ENCODE measurements around a stretch of chr4.

DNA sequence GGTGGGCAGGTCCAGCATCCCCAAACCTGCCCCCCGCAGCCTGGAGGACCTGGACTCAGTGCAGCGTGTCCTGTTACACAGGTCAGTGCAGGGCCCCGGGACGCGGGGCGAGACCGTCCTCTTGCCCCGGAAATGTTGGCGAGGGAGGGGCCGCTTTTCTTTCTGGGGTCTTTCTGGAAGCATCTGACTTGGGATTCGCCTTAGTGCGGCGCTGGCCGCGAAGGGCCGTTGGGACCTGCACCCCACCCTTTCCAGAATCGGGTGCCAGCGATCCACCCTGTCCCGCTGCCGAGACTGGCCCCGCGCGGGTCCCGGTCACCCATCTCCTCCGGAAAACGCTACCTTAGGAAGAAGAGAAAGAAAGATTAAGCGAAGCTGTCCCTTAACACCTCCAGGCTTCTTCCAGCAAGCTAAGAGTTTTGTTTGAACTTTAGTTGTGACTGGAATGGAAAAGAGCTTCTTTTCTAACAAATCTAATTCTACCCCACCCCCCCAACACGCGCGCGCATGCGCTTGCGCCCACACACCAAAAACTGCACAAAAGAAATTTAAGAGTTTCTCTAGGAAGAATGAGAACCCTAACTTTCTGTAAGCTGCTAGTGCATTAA is 9.2 kb upstream of the INTU start:
- PRO-cap, result no peak

GRCh38 chr4:127655532-127656016 is 22.8 kb downstream of the INTU start:
- PRO-cap, result no peak

DNA sequence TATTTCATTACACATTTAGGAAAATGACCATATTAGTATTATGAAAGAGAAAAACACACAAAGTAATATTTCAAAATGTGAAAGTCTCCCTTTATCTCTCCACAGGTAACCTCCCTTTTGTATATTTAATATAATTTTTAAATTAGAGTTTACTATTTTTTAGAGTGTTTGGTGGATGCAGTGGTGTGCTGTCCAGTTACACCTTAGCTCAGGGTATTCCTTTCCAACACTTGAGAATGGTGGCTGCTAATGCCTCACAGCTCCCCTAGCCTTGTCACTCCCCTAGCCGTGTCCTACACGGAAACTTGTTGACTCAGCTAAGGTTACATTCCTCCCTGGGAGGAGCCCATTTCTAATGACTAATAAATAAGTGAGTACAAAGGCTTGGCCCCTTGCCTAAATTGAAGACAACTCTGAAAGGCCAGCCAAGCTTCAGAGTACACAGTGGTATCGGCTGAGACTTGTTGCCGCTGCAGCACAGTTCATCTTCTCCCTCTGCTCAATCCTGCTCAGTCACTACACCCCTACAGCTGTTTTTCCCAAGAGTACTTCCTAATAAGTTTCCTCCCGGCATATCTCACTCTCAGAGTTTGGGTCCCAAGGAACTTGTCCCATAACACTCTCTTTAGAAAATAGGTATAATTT is 21.3 kb upstream of the SLC25A31 start:
- PRO-cap, result no peak

GRCh38 chr4:128061619-128062923 is 959 bp downstream of the LARP1B start:
- PRO-cap, result unidirectional peak, minus-strand start at chr4:128061819; unidirectional peak, minus-strand start at chr4:128061884; unidirectional peak, minus-strand start at chr4:128062361

GRCh38 chr4:128077610-128077999 is 16.5 kb downstream of the LARP1B start:
- PRO-cap, result no peak

DNA sequence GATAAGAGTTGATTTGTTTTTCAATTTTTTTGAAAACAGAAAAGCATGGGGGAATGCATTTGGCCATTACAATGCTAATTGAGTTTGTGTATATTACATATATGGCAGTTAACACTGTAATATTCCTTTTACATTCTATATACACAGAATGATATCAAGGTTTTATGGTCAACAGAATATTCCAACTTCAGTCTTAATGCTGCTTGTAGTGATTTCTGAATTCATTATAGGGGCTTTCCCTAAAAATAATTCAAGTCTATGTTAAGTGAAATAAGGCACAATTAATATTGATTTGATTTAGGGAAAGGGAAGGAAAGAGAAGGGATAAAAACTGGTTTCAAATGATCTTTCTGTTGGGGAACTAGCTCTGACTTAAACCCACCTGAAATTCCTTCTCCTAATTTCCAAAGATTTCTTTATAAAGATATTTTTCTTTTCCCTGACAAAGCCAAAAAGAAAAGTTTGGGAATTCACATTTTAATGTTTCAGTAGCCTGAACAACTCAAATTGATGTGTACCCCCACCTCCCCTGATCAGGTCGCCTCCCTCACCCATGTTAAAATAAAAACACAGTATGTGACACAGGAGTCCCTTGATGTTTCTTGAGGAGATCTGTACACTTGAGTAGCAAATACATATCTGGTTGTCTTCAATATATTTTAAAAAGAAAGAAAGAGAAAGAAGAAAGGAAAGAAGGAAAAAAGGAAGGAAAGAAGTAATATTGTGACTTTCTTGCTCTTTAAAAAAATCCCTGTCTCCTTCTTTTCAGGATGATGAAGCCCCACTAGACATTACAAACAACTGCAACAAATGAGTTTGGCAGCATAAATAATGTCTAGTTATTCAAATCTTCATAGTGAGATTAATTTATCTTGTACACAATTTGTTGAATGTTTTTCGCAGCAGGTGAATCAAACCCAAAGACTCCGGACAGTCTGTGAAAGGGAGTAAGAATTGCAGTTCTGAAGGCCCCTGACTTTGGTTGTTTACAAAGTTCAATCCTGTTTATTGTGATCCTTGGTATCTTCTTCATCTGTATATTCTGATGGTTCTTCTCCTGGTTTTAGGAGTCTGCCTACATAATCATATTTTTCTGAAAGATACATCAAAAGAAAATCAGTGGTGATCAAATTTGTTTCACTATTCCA is 16.9 kb downstream of the PGRMC2 start:
- PRO-cap, result no peak

GRCh38 chr4:128286045-128286908 is 1.3 kb downstream of the PGRMC2 start:
- PRO-cap, result unidirectional peak, plus-strand start at chr4:128286689

DNA sequence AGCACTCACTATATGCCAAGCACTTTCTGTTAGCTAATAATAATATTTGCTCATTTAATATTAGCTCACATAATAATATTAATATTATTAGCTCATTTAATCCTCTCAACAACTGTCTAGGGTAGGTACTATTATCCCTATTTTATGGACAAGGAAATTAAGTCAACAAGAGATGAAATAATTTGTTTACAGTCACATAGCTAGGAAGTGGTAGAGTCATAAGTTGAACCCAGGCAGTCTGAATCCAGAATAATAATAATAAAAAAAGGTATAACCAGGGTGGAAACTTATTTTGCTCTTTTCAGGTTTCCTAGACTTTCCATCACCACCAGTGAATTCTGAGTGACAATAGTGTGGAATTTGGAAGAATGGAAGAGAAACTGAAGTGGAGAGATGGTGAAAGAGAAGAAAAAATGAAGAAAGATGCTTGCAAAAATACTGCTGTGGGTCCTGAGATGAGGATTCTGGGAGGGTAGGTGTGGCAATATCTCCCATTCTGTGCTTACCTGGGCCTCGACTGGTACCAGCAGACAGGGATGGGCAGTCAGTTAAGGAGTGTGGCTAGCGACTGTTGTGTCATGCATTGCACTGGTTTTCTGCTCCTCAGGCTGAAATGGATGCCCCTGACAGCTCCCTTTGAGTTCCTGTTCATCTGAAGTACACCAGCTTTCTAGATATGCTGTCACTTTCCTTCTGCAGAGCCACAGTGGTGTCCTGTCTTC is 182.3 kb upstream of the PGRMC2 start:
- PRO-cap, result no peak

DNA sequence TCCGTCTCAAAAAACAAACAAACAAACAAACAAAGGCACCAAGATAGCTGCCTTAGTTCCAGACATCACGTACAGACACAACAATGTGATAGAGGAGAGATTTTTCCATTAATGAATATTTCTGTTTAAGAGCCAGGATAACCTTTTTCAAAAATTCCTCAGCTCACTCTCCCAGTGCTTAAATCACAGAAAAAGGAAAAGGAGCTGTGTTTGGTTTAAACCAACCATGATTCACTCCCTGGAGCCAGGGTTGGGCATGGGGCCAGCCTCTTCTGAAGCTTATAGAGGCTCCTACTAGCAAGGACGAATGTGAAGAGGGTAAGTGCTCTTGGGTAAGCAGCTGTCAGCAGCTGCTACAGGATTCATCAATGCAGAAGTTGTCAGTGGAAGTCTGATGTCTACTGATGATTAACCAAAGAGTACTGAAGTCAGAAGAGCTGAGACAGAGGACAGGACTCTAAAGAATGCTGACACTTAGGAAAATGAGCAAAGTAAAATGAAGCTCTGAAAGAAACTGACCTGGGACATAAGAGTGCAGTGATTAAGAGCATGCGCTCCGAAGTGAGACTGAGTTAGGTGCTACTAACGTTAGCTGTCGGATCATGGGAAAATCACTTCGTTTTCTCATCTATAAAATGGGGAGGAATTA is 32.7 kb upstream of the JADE1 start:
- PRO-cap, result no peak

- PRO-cap, result no peak
Measured at GRCh38 chr4:128916583-128917430, 107.3 kb downstream of the JADE1 start.

DNA sequence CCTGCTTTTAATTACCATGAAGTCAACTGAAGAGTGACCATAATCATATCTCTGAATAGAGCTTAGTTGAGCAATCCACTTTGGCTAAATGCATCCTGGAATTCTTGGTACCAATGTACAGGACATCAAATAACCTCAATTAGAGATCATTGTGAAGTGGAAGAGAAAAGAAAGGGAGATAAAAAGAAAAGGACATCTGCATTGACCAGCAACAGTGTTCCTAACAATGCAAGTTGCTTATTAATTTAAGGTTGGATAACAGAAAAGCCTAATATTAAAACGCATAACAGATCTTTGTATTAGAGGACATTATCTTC is 1552.2 kb upstream of the PCDH10 start:
- PRO-cap, result no peak

DNA sequence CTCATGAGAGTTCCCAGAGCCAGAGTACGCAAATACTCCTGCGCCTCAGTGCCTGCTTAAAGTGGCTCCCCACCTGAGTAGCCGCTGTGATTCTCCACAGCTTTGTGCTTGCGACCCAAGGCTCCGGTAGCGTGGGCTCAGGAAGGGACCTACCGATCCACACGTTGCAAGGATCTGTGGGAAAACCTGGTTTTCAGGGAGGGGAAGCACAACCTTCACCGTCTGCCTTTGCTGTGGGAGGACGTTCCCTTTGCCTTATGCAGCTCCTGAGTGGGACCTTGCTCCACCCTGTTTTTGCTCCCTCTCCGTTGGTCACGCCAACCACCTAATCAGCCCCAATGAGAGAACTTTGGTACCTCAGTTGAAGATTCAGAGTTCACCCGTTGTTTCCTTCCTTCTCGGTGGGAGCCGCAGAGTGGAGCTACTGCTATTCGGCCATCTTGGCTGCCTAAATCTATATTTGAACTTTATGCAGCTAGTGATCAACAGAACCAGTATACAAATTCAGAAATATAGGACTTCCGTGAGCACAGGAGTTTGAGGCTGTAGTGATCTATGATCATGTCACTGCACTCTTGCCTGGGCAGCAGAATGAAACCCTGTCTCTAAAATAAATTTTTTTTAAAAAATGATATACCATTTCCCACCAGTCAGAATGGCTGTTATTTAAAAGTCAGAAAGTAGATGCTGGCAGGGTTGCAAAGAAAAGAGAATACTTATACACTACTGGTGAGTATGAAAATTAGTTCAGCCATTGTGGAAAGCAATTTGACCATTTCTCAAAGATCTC is 803.7 kb upstream of the PCDH10 start:
- PRO-cap, result no peak

- PRO-cap, result no peak
Measured at GRCh38 chr4:133154804-133155263, 5.7 kb downstream of the PCDH10 start.

- PRO-cap, result no peak
Measured at GRCh38 chr4:133559864-133560193, 410.7 kb downstream of the PCDH10 start.

DNA sequence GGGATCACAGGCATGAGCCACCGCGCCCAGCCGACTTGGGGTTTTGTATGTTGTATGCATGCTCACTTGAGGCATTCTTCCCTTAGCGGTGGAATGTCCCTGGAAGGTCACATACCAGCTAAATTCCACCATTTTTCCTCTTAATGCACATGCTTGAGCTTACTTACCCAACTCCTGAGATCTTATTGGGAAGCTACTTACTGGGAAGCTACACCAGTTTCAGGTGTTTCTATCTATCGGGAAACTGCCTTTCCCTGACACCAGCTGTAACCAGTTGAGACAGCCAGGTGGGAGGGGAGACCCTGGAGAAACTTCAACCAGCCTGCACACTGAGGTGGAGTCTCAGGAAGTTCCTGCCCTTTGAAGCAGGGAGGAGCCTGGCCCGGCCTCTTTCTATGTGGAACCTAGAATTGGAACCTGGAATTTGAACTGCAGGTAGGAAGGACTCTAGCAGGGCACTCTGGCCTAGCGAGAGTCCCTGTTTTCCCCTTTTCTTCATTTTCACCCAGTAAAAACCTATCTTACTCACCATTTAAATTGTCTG is 425.7 kb upstream of the PABPC4L start:
- PRO-cap, result no peak

DNA sequence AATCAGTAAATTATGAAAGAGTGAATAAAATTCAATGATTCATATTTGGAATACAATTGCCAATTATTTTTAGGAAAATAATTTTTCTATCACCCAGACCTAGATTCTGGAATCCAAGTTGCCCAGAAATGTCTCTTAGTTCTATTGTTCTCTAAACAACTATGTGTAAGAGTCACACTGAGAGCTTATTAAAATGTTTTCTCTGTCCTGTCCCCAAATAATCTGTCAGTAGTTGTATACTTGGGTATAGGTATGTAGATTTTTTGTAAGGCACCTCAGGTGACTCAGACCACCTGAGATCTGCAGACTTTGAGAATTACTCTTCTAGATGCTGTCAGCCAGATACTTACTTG is 1138.7 kb downstream of the PCDH18 start:
- PRO-cap, result no peak

- PRO-cap, result no peak
Measured at GRCh38 chr4:138912366-138913121, 103.0 kb upstream of the NOCT start.

- PRO-cap, result no peak
Measured at GRCh38 chr4:139019237-139020113, 3.9 kb downstream of the NOCT start.

DNA sequence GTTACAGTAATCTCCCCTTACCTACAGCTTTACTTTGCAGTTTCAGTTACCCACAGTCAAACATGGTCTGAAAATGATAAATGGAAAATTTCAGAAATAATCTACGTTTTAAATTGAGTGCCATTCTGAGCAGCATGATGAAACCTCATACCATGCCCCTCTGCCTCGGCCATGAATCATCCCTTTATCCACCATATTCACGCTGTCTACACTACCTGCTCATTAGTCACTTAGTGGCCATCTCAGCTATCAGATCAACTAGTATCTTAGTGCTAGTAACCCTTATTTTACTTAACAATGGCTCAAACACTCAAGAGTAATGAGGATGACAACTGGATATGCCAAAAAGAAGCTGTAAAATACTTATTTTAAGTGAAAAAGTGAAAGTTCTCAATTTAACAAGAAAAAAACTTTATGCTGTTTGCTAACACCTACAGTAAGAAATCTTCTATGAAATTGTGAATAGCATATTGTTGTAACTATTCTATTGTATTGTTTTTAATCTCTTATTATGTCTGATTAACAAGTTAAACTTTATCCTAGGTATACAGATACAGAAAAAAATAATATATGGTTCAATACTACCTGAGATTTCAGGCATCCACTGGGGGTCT is 4.7 kb downstream of the ELF2 start:
- PRO-cap, result no peak

GRCh38 chr4:139175491-139175927 is 1.5 kb downstream of the ELF2 start:
- PRO-cap, result no peak

Data from NALM6 (cell line).